ENCODE results near the gene ZMYND12.

- PRO-cap = no peak
Observed at GRCh38 chr1:40988130-40988946, 8.8 kb downstream of the CTPS1 start.

DNA sequence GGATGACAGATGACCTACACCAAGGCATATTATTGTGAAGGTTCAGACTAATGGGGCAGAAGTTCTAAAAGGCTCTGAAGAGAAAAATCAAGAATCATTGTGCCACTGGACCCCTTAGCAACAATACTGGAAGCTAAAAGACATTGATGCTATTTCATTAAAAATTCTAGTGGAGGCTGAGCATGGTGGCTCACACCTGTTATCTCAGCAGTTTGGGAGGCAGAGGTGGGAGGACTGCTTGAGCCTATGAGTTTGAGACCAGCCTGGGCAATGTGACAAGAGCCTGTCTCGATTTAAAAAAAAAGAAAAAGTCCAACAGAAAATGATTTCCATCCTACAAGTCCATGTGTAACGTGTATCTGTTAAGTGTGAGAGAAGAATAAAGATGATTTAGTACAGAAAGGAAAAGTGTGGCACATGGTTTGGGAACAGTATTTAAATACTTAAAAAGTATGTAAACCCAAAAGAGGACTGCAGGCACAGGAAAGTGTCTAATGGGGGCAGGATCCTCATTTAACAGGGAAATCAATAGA is 10.9 kb downstream of the CTPS1 start:
- PRO-cap = no peak

GRCh38 chr1:41046354-41047076 is 25.0 kb upstream of the SLFNL1 start:
- PRO-cap = no peak

DNA sequence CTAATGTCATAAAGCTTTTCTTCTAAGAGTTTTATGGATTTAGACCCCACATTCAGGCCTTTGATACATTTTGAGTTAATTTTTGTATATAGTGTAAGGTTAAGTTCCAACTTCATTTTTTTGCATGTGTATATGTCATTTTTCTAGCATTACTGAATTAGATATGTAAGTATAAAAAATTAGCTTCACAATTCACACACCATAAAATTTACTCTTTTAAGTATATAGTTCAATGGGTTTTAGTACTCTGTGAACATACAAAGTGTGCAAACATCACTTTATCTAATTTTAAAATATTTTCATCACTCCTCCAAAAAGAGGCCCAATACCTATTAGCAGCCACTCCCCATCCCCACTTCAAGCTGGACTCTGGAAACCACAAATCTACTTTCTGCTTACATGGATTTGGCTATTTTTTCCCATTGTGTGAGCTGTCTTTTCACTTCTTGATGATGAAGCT is 109.0 kb upstream of the SLFNL1 start:
- PRO-cap = no peak

GRCh38 chr1:41166068-41166392 is 76.1 kb downstream of the SCMH1 start:
- PRO-cap = no peak

DNA sequence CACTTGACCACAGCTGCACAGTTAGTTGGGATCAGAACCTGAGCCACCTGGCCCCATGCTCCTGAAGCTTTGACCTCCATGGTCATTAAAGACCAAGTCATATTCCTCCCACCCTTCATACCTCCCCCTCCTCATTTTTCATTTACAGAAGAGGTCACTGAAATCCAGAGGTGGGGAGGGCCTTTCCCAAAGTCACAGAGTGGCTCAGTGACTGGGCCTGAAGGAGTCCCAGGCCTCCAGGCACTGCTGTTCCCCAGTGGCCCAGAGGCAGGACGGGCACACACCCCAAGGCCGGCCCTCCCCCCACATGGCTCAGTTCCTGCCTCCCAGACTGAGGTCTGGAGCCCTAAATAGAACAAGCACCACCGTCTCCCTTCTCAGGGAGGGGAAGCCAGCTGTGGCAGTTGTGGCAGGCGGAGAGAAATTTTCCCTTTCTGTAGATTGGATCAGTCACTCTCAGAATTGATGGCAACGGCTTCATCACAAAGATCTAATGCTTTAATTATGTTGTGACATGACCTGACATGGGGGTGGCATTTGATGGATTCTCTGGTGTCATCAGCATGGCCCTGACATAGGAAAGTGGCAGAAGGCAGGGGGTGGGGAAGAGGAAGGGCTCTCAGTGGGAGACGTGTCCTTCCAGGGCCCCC is 77.7 kb upstream of the SCMH1 start:
- PRO-cap = no peak

DNA sequence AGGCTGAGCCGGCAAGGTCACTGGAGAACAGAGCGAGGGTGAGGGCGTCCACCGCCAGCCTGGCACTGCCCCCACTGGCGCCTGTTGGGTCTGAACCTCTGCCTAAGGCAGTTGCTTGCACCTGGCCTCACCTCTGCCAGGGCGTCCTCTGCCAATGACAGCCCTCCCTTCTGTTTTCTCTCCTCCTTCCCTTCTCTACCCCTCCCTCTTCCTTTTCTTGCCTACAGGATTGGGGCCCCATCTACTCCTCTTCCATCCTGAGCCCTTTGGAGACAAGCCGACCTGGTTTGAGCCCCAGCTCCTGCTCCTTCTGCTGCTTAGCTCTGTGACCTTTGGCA is 65.1 kb downstream of the EDN2 start:
- PRO-cap = no peak

- PRO-cap = no peak
Observed at GRCh38 chr1:41455590-41456238, 28.8 kb downstream of the EDN2 start.

GRCh38 chr1:41502822-41503338 is 18.4 kb upstream of the EDN2 start:
- PRO-cap = no peak

GRCh38 chr1:41536229-41536916 is 51.9 kb upstream of the EDN2 start:
- PRO-cap = no peak

DNA sequence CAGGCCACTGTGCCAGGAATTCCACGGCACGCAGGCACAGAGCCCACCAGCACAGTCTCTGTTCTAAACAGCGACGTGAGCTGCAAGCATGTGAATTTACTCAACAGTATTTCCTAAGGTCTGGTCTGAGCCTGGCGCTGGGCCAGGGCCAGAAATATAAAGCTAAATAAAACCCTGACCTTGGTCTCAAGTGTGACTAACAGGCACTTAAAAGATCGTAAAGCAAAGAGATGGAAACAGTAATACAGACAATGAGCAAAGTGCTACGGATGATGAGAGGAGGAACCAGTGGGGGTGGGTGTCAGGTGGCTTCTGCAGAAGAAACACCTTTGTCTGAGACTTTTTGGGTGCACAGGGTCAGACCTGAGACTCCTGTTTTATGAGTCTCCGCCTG is 53.3 kb upstream of the EDN2 start:
- PRO-cap = no peak

DNA sequence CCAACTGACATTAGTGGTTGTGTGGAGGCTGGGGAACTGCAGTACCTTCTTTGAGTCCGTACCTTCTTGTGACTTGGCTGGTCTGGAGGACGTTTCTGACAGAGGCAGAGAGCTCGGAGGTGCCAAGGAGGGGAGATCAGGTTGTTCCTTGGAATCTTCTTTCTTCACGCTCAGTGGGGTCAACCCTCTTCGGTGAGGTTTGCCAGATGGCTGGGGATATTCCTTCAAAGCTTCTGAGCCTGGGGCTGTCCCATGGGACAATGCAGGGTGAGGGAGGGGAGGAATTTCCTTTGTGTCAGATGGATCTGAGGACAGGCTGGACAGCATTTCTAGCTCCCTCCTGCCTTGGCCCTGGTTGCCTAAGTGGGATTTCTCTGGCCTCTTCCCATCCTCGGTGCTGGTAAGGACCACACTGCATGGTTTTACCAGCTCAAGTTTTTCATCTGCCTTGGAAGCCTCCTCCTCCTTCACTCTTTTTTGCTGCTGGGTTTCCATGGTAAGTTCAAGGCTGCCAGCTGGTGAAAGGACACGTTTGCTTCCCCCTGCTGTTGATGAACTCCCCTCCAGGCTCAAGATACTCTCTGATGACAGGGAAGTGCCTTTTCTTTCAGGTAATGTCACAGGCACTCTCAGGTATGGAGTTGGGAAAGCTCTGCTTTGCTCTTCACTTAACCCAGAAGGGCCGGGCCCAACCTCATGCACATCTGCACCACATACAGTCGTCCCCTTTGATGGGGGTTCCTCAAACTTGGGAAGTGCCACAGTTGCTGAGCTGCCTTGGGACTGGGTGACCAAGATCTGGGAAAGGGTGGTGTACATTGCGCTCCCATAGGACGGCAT is 95.7 kb upstream of the EDN2 start:
- PRO-cap = no peak

DNA sequence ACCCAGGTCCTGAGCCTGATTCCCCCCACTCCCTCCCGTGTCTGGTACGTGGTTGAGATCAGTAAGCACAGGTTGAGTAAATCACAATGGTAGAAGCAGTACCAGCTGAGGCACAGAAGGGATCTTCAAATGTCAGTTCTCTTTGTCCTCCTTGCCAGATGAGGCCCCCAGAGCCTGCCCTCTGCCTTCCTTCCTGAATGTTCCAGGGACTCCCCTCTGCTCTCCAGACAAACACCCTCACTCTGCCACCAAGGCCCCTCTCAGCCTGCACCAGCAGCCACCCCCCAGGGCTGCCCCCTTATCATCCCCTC is 112.8 kb downstream of the HIVEP3 start:
- PRO-cap = no peak

- PRO-cap = no peak
Observed at GRCh38 chr1:41901903-41902602, 16.7 kb downstream of the HIVEP3 start.

DNA sequence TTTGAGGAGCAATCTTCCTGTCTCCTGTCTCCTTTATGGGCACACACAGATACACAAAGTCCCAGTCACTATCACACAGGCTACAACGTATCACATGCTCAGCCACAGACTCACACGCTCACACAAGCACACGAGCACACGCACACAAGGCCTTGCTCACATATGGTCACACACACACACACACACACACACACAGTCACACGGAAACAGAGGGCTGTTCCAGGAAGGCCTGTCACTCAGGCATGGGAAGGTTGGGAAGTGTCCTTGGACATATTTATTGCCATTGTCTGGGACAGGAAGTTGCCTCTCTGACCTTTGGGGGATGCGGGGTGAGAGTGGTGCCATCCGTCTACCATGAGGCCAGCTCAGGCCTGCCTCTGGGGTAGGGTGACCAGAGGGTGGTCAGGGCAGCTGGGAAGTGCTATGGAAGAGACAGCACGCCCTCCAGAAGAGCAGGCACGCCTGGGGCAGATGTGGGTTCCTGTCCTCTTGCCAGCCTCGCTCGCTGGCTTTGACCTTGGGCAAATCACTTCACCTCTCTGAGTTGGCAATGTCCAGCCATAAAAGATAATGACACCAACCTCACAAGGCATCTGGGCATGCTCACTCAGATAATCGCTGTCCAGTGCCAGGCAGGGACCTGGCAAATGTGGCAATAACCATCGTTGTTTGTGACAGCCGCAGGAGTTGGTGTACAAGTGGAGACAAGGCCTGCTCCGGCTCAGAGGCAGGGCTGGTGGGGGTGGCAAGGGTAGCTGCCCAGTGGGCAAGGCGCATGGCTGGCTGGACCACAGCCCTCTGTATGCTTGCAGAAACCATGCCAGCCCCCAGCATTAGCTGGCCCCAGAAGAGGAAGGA is 8.0 kb upstream of the GUCA2A start:
- PRO-cap = no peak

GRCh38 chr1:42234158-42234747 is 69.7 kb upstream of the GUCA2A start:
- PRO-cap = no peak

GRCh38 chr1:42296273-42297041 is 38.6 kb downstream of the FOXJ3 start:
- PRO-cap = no peak

GRCh38 chr1:42455784-42456147 is at the start of gene ZMYND12:
Gene ZMYND12 (minus strand): TSS chr1:42456022.
- PRO-cap = bidirectional peak, plus-strand start at chr1:42456107, minus-strand start at chr1:42456012

DNA sequence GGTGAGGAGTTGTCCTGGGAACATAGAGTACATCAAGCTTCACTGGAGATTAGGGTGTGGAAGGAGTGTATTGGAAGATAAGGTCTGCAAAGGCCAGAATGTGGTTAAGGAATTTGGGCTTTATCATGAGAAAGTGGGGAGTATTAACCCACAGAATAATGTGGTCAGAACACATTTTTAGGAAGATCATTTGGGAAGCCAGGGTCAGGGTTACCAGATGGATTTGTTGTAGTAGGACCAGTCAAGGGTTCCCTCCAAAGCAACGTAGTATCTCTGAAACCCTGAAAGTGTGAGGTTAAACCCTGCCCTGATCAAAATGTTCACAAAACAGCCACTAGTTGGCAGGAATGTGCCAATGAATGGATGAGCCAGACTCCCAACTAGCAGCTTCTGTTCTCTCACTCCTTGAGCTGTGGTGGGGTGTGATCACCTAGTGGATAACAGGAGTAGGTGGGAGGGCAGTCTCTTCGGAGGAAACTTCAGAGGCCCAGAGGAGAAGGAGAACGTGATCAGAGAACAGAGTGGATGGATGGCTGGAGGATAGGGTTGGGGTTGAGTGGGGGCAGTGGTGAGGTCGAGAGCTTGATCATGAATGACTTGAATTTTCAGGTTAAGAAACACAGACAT is 35.8 kb downstream of the SLC2A1 start:
- PRO-cap = unidirectional peak, plus-strand start at position 355 of the sequence

DNA sequence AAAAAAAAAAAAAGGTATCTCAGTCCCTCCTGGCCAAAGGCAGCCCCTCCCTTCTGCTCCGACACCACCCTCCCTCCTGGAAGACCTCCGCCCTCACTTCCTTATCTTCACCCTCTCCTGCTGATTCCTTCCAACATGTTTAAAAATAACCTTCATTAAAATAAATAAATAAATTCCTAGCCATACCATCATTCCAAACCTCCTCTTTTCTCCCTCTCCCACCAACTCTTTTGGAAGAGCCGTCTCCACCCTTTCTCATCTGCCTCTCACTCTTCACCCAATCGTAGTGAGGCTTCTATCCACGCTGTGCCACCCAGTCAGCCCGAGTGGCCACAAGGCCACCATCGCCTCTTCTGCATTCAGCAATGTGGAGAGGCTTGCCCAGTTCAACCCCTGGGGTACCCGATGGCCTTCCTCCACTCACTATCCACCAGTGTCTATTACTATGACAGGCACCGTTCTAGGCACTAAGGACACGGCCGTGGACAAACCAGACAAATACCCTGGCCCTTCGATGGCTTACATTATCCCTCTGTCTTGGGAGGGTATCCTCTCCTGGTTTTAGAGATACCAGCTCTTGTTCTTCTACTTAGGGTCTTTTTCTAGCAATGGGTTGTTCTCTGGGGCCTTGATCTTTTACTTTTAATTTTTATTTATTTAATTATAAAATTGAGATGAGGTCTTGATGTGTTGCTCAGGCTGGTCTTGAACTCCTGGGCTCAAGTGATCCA is 18.5 kb downstream of the SLC2A1 start:
- PRO-cap = no peak